AG04449 (cell line): ENCODE measurements around a stretch of chr7.

- RRBS = no CpG with 5 or more reads among the region's 5 CpGs
Observed at GRCh38 chr7:47474645-47475089, 107.2 kb downstream of the TNS3 start.

GRCh38 chr7:47475729-47476356 lies 106.1 kb downstream of the TNS3 start:
- RRBS = no CpG with 5 or more reads among the region's 15 CpGs

GRCh38 chr7:47497239-47497908 lies 84.5 kb downstream of the TNS3 start:
- RRBS = no CpG with 5 or more reads among the region's 10 CpGs

GRCh38 chr7:47786459-47786848 lies 161.8 kb downstream of the PKD1L1 start:
- RRBS = no CpG with 5 or more reads among the region's 7 CpGs

DNA sequence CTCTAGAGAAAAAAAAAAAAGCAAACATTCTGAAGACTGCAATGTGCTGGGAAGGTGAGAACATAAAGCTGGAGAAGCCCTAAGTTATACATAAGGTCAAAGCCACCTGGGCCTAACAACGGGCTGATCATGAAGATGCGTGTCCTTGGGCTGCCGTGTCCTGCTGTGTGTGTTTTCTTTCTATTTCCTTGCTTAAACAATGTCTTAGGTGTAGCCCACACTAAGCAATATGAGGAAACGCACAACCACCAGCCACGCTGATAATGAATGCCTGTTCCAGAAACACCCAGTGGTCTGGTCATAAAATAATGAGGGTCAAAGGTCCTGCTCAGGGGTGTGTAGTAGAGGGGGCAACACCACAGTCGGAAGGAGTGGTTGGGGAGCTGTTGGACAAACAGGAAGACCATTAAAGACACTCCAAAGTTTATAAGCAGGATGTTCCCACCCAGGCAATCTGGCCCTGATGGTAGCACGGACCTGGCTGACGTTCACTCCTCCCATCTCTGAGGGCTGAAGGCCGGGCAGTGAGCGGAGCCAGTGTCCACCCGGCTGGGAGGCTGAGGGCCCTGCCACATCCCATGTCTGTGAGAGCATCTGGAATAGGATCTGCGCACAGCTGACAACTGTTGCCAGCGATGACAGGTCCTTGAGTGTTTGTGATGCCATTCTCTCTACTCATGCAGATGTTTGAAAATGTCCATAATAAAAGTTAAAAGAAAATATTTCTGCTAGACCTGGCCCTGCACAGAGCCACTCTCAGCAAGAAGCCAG lies 7.8 kb downstream of the PKD1L1 start:
- RRBS = no CpG with 5 or more reads among the region's 13 CpGs

DNA sequence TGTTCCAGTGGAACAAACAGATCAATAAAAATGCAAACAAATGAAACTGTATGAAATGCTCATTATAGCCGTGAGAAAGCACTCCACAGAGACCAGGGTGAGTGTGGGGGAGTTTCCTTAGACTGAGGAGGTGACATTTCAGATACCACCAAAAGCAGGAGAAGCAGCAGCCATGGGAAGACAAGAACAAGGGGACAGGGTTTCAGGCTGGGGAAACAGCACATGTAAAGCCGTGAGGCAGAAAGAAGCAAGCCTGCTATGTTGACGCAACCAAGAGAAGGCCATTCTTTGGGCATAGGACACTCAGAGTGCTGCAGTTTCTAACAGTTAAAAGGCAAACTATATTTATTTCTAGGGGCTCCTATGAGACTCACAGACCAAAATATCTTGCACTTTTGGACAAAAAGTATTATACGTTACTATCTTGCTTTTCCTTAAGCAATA lies 2.3 kb downstream of the HUS1 start:
- RRBS = no CpG with 5 or more reads among the region's 4 CpGs

GRCh38 chr7:48101497-48102754 lies 12.9 kb downstream of the UPP1 start:
- RRBS = no CpG with 5 or more reads among the region's 18 CpGs

GRCh38 chr7:50303579-50304383 lies 735 bp upstream of the IKZF1 start:
- RRBS = 5% methylated on average over 73 of the region's 128 CpGs

DNA sequence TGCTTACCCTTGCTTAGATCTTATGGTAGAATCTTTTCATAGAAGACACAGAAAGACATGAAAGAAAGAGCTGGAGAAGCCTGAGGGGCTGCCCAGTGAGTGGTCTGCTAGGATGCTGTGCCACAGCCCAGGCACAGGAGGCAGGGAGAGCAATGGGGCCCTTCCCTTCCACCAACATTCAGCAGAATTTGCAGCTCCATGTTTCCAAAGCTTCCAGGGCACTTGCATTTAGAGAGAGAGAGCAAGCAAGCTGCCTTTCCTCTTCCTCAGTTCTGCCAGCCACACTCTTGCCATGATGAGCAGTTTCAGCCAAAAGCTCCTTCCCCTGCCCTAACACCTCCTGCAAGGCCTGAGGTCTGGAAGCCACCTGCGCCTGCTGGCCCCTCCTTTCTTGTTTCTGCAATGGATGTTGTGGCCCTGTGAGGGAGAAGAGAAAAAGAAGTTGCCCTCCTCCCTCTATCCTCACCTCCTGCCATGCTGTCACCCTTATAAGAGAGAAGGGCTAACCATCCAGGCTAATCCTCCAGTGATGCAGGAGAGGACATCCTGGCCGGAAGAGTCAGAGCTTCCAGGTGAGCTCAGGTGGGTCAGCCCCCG lies 48.6 kb downstream of the IKZF1 start:
- RRBS = no CpG with 5 or more reads among the region's 3 CpGs

DNA sequence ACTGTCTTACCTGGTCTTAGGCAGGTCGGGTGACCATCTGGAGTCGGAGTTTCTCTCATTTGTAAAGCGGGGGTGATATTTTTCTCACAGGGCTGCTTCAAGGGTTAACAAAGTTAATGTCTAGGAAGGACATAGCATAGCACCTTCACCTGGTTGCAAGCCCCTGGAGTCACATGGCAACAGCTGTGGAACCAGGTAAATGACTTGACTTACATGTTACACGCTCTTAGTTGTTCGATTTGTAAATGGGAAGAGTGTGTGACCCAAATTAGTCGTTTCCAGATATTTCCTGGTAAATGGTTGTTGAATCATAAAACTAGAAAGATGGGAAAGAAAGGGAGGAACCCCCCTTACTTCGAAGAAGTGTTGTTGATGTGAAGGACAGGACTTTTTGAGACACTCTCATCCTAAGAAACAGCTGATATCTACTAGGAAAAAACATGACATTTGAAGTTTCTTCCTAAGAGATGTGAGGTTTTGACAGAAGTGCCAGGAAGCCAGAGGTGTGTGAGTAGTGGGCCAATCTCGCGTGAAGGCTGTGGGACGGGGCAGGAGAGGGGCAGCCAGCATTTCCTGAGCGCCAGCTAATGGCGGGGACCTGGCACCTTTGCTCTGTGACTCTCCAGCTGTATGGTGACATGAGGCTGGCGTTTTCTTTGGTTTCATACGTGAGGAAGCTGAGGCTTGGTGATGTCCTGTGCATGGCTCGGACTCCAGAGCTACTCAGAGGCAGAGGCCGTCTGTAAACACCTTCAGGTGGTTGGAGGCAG lies 53.5 kb downstream of the IKZF1 start:
- RRBS = no CpG with 5 or more reads among the region's 16 CpGs

DNA sequence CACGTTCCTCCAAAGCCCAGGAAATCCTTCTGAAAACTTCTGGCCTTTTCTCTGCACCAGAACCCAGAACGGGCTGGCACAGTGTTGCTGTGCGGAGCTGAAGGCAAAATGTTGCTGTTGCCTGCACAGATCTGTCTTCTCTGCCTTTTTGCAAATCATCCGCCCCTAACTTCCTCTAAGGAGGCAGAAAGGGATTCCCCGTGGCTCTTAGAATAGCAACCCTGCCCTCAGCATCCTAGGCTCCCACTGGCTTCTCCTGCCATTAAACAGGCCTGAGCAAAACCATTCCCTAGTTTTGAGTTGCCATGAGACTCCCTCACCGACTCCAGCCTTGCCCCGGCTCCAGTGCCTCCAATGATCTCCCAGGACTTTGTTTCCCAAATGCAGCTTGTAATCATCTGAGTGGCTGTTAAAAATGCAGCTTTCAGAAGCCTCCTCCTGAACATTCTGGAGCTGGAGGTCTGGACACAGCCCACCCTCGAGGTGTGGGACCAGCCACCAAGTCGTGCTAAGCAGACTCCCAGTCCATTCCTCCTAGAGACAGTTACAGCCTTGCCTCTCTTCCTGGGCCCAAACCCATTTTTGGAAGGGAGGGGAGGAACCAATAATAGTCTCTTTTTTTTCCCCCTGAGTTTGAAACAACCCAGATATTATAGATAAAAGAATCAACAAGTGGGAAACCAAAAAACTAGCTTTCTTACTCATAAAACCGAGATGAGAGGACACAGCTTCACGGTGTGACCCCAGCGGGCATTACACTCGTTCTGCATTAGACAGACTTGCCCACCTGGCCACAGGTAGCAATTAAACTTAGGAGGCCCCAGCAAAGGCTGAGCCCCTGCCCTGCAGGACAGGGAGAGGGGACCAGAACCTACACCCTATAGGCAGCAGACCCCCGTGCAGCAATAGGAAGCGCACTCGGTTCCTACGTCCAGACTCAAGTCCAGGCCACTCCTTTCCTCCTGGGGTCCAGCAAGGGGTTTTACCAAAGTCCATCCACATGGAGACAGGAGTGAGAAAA lies 44.5 kb downstream of the FIGNL1 start:
- RRBS = no CpG with 5 or more reads among the region's 17 CpGs

DNA sequence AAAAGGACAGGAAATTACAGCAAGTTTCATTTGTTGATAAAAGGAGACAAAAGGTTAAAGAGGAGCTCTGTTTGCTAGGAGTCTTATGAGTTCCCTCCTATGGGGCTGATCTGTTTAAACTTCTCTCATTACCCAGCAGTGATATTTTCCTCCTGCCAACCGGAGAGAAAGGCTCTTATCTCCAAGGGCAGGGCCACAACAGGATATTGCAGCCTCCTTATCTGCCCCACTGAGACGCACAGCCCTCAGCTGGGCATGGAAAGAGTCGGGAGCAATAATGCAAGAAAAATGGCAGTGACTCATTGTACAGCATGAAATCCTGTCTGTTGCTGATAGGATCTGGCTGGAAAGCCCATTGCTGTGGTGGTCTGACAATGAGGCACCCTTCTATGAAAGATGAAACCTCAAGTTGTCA lies 46.8 kb upstream of the FIGNL1 start:
- RRBS = no CpG with 5 or more reads among the region's 3 CpGs

DNA sequence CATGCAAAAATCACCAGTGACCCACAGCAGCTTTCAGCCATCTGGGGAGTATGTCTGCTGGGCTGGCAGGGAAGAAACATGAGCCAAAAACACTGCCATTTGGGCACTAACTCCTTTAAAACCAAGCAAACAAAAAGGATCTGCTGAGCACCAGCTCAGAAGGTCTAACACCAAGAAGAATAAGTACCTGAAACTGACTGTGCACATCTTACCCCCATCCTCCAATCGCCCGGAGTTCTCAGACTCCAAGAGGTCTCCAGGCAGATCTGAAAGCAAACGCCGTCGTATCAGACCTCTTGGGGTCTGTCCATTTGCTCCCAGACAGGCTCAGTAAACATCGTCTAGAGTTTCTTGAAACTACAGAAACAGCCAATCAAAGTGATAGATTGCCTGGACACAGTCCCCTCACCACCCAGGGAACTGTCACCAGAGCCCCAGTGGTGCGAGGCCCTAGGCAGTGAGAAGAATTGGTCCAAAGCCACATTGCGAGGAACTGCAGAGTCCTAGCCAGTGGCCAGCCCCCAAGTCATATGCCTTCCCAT lies 80.3 kb upstream of the DDC start:
- RRBS = no CpG with 5 or more reads among the region's 8 CpGs

GRCh38 chr7:50695111-50695742 lies 87.5 kb downstream of the GRB10 start:
- RRBS = no CpG with 5 or more reads among the region's 6 CpGs

DNA sequence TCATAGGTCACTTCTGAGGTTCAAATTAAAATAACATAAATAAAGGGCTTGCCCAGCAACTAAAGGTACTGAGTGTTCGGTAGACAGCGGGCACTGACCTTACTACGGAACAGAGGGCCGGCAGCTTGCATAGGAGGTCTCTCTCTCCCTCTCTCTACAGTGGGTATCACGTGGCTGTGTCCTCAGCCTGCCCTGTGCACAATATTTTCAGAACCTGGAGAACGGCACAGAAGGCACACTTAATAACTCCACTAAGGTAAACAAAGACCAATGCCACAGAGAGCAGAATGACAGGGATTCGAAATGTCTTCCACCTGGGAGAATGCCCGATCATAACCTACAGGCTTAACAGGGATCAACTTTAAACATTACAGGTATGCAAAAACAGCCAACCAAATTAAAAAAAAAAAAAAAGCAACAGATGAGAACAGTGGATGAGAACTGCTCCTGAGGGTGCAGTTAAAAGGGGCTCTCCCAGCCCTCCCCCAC lies 71.9 kb downstream of the GRB10 start:
- RRBS = no CpG with 5 or more reads among the region's 8 CpGs

GRCh38 chr7:50739604-50740845 lies 42.7 kb downstream of the GRB10 start:
- RRBS = no CpG with 5 or more reads among the region's 13 CpGs

- RRBS = no CpG with 5 or more reads among the region's 15 CpGs
Observed at GRCh38 chr7:50821135-50822025, 38.7 kb upstream of the GRB10 start.

- RRBS = no CpG with 5 or more reads among the region's 23 CpGs
Observed at GRCh38 chr7:50898994-50899342, 116.3 kb upstream of the GRB10 start.

GRCh38 chr7:51229090-51229636 lies 87.4 kb downstream of the COBL start:
- RRBS = no CpG with 5 or more reads among the region's 21 CpGs

- RRBS = no CpG with 5 or more reads among the region's 4 CpGs
Observed at GRCh38 chr7:51314729-51315063, 1.9 kb downstream of the COBL start.